Skin of body (tissue), 2 donors: ENCODE measurements around a stretch of chr4.

DNA sequence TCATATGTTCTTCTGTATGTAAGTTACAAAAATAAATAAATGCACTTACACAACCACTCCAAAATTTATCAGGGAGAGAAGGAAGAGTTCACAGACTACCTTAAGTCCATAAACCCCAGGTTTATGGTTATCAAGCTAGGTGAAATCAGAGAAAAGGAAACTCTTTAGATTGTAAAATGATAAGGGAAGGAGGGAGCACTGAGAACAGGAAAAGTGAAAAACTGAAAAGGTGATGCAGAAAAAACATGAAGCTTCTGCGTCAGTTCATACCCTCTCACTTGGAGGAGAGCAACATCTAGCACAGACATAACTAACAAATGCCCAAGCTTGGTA lies 2.3 kb downstream of the SH3D19 start:
- RAMPAGE, long total RNA: no peak

DNA sequence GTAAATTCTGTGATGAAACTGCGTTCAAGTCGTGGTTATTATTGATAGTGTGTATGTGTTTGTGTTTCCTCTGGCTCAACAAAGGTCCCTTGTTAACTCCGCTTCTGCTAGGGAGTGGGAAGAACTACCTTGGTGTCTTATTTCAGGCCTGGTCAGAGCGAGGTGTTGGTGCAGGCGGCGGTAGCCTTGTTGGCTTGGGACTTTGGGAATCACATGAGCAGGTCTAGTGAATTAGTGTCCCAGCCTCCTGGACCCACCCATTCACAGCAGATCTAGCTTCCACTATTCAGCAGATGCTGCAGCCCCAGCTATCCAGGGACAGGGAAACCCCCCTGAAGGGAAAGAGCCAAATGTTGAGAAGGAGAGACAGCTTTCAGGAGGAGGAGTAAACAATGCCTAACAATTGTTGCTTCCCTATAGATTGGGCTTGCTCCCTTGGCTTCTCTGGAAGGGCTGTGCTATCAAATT lies 1.0 kb downstream of the FHIP1A start:
- RAMPAGE, long total RNA: no peak

DNA sequence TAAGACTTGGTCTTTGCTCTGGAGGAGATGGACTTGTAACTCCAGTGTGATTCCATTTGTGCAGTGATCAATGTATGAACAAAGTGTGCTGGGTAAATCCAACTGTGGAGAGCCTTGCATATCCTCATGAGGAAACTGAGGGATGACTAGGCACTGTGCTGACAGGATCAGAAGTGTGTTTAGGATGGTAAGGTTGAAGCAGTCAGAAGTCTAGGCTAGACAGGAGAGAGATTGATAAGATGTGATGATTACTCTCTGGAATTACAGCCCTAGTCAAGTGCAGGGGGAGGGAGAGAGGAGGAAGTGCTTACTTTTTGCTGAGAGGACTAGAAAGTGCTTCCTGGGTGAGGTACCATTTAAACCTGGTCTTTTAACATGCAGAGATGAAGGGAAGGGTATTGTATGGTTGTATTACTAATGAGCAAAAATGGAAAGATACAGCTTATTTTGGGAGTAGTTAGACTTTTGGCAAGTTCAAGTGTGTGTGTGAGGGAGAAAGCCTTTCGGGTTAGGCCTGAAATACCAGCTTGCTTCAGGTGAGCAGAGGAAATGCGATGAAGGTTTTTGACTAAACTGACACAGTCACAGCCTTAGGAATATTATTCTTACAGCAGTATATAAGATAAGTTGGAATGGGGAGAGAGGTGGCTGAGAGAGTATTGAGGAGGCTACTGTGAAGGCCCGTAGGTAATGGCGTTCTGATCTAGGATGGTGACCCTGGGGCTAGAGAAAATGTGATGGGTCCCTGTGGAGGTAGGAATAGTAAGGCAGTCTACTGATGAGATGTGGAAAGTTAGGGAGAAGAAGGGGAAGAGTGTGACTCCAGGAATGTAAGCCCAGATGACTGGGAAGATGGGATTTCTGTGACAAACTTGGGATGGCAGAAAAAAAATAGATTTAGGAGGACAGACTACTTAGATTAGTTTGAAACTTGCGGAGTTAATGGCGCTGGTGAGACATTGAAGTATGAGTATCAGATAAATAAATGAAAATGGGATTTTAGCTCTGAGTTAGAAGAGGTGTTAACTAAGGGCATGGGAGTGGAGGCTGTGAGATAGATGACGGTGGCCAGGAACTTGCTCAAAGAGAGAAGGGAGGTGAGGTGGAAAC lies 24.0 kb downstream of the FHIP1A start:
- RAMPAGE, long total RNA: no peak

GRCh38 chr4:151718713-151720044 lies 41.6 kb downstream of the GATB start:
- RAMPAGE, long total RNA: no peak

- RAMPAGE, long total RNA: no peak
Observed at GRCh38 chr4:151964993-151965444, 204.2 kb upstream of the GATB start.

DNA sequence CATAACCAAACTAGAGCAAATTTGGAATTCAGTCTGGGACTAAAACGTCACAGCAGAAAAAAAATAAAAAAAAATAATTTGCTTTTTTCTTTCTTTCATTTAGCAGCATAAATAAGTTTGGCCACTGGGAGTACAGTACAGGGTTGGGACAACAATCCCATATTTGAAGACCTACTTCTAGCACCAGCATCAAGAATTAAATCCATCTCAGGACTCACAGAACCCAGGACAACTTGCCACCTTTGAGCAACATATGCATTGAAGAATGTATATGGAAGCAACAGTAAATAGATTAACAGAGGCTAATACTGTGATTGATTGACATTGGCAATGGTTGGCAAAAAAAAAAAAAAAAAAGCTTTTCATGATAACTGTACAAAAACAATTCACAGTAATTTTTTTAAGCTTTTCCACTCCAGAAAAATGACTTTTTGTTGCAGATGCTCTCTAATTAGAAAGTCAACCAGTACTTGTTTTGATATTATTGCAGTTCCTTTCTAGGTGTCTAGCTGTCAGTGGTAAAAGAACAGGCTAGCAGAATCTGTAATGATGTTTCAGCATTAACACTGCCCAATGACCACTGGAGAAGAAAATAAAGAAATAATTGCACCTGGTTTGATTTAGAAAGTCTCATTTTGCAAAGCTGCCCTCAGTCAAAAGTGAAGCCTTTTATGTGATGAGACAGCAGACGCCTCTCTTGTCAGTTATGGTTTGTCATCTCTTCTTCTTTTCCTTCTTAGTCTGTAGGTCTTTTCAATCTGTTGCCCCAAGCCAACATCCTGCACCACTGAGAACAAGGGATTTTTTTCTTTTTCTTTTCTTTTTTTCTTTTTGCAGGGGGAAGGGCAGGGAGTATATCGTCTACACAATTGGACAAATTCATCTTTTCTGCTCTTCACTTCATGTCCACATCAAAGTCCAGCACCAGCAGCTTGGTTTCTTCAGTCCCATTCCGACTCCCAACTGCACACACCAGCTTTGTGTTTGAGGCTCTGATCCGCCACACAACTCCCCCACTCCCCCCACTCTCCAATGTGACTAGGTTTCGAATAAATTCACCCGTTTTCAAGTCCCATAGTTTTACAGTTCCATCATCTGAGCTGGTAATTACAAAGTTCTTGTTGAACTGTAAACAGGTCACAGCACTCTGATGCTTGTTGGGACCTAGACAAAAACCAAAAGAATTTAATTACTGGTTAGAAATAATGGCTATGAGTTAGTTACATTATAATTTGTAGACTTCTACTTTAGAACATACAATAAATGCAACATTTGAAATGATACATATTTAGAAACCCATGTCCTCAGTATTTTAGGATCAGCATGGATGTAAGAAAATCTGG lies 213.4 kb downstream of the FBXW7 start:
- RAMPAGE, long total RNA: no peak

GRCh38 chr4:152324127-152324572 lies 211.7 kb downstream of the FBXW7 start:
- RAMPAGE, long total RNA: no peak

DNA sequence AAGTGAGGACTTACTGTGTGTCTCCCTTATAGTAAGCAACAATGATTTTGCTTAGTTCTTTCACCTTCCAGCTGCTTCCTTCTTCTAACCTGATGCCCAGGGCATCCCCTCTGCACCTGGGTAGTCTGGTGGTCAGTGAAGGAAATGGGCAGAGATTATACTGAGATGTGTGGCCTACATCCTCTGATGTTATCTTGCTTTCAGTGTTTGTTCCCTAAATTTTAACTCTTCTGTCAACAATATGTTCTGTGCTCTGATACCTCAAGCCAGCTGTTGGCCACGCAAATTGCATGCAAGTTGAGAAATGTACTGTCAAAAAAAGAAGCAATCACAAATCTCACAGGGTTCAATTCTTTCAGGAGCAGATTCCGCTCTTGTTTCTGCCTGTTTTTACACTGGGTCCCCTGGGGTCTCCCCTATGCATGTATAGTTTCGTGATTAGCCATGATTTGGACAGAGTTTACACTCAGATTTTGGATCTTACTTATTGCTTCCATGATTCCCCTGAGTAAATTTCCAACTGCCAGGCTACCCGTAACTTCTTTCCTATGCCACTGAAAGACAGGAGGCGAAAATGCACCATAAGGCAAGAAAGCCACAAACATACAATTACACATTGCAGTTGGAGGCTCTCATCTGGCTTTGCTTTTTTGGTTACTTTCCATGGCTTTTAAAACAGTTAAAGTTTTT lies 73.7 kb downstream of the FBXW7 start:
- RAMPAGE, long total RNA: no peak

GRCh38 chr4:152524835-152525253 lies 11.0 kb downstream of the FBXW7 start:
- RAMPAGE, long total RNA: no peak

- RAMPAGE, long total RNA: no peak
Observed at GRCh38 chr4:152531103-152531985, 4.5 kb downstream of the FBXW7 start.

GRCh38 chr4:152540234-152540738 lies 4.4 kb upstream of the FBXW7 start:
- RAMPAGE, long total RNA: no peak

GRCh38 chr4:152719741-152720490 lies 40.1 kb upstream of the TMEM154 start:
- RAMPAGE, long total RNA: no peak

GRCh38 chr4:153008613-153009143 lies 72.6 kb downstream of the FHDC1 start:
- RAMPAGE, long total RNA: no peak

- RAMPAGE, long total RNA: no peak
Observed at GRCh38 chr4:153064339-153065878, 128.8 kb downstream of the FHDC1 start.

DNA sequence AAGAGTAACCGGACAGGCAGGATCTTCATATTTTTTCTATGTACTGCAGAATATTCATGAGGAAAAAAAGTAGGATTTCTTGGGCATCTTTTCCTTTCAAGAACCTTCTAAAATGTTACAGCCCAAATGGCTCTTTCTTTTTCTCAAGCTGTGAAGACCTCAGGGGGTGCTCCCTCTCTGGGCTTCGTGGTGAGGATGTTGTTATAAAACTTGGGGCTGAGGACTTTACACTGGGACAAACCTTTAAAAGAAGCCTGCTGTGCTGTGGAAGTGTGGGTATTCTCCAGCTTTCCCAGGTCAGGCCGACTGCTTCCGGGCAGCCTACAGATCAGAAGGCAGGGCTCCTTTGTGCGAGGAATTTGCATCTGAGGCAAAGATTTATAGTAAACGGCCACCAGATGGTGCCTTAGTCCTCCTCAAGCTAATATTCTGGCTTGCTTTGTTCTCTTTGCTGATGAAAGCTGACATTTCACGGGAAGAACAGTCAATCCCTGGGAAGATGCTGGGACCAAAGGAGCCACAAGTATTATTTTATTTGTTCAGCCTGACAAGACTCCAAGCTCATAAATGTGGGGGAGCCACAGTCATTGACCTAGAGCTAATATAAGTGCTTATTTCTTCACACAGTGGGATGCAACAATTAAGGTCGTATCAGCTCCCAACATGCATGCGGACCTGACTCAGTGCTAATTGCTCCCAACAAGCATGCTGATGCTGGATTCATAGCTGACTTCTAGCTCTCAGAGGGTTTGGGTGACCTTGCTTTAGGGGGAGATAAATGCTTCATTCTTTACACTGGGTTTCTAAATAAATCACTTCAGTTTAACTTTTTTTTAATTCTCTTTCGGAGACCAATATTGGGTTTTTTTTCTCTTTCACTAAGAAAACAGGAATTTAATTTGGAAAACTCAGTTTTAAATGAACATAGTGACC lies 120.8 kb upstream of the TRIM2 start:
- RAMPAGE, long total RNA: no peak

DNA sequence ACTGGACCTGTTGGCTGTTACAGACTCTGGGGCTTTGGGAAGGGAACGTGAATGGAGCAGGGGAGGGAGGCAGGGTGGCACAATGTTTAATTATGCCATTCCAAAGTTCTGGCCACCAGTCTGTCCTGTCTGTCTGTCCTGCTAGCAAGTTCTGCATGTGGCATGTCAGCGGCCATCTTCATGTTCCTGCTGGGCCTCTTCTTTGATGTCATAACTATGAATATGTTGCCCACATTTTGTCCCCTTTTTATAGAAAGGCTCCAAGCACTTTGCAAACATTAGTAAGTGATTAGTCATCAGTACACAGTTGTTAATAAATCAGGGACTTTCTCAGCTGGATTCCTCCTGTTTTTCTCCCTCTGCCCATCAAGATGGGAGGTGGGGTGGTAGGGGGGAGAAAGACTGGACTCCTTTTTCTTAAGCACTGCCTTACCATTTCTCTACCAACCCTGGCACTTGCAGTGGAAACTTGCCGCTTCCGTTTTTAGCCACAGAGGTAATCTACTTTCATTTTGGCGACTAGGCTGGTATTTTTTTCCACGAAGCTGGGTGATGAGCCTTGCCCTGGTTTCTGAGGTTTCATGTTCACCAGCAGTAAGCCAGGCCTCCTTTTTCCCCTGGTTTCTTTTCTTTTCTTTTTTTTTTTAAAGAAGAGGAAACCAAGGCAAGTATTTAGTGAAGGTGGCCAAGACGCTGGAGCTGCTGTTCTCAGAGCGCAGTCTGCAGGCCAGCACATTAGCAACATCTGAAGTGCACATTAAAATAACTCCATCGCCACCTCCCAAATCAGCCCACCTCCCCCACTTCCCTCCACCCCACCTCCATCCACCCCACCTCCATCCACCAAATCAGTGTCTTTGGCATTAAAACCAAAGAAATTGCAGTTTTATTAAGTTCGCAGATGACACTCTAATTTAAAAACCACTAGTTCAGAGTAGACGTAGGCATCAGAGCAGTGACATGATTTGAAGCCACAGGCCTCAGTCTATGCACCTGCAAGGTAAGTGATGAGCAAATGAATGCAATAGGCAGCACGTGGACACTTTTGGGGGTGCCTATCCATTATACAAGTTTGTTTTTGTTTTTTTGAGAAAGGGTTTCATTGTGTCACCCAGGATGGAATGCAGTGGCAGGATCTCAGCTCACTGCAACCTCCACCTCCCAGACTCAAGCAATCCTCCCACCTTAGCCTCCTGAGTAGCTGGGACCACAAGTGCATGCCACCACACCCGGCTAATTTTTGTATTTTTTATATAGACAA lies 88.3 kb upstream of the TRIM2 start:
- RAMPAGE, long total RNA: no peak

DNA sequence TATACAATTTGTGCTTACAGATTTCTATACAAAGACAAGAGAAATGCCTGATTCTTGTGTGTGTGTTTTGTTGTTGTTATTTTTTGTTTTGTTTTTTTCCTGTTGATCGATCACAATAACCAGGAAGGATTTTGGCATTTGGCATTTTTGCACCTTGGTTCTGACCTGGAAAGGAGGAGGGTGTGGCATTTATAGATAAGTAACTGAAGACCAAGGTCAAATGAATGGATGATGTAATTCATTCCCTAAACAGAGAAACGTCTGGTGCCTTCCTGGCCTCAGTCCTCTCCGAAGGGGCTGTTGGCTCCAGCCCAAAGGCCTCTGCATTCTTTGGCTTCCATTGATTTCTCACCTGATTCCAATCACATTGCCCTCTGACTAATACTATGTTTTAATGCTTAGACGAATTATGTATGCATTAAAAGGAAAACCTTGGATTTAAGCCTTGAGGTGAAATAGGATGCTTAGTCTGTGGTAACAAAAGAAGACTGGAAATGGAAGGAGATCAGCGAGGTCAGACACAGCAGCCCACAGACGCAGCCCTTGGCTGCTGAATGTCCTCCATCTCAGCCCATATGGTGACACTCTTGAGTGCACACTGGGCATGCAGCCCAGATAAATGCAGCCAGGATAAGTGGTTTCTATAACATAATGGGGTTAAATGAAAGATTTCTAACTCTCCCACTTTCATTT lies 60.6 kb upstream of the TRIM2 start:
- RAMPAGE, long total RNA: no peak

- RAMPAGE, long total RNA: no peak
Observed at GRCh38 chr4:153152793-153154034, 51.0 kb upstream of the TRIM2 start.

- RAMPAGE, long total RNA: no peak
Observed at GRCh38 chr4:153207494-153207886, 3.2 kb downstream of the TRIM2 start.

DNA sequence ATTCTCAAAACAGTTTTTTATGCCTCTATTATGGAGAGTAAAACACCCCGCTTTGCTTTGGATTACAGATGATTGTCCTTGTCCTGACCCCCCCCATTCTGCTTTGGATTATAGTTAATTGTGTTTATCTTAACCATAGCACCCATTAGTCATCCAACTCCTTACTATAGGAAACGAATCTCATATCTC lies 14.6 kb downstream of the TRIM2 start:
- RAMPAGE, long total RNA: no peak